Pulmonary lymph node (tissue), 1 donor: ENCODE measurements around a stretch of chr7.

GRCh38 chr7:159015171-159016213 lies 129.2 kb downstream of the VIPR2 start:
- PRO-cap = no peak

- PRO-cap = no peak
Measured at GRCh38 chr7:159064932-159065538, 79.6 kb downstream of the VIPR2 start.